Omental fat pad (tissue), 4 donors: ENCODE data around the genes BCAS1 and FAM209B.

DNA sequence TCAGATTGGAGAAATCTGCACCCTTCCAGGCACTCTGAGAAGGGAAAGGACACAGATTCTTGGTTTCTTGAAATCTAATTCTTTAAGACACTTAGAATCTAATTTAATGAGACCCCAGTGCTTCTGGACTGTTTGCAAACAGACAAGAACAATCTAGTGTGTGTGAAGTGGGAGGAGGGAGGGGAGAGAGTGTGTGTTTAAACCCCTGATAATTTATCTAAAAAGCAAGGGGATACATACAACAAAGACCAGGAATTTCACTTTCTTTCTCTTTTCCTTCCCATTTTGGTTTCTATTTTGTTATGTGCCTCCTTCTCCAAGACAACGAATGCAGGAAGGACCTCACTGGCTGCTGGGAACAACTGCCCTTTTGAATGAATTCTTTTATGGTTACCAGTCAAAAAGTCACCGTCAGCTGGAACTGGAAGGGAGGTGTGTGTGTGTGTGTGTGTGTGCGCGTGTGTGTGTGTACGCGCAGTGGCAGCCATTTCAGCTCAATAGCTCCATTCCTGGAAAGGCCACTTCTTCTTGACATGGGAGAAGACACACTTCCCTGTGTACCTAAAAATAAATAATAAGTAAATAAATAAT lies 129.3 kb downstream of the BCAS1 start:
- PRO-cap: no peak
- RAMPAGE, long total RNA, 4 experiments: no peak in any of the 4 experiments

DNA sequence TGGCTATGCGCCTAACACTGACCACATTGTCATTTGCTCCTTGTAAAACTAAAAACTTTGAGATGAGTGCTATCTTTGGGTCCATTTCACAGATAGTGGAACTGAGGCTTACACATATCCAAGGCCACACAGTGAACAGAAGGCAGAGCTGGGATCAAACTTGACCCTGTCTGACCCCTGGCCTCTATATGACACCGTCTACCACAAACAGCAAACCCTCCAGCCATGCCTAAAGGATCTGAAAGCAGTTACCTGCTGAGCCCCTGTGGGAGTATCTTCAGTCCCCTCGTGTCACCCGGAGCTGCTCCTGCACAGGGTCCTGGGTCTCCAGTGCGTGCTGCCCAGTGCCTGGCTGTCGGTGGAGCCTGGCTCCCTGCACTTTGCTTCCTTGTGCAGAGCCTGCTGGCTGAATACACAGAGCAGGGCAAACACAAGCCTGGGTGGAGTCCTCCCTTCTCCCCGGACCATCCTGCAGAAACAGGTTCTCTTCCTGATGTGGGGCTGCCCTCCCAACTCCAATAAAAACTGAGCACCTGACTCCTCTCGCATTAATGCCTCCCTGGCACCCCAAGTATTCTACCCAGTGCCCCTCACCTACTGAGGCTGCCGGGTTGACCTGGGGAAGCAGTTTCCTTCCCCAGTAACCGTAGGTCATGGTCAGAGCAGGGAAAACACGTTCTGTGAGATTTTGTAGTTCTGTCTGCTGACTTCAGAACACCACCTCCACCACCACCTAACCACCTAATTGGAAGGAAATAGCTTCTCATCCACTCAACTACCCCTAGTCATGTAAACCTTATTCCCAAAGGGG lies at the start of gene BCAS1:
Gene BCAS1 (minus strand): TSS at position 414 of the 811 bp plus-strand sequence.
- PRO-cap: no peak
- RAMPAGE, long total RNA, 4 experiments: no peak in any of the 4 experiments

DNA sequence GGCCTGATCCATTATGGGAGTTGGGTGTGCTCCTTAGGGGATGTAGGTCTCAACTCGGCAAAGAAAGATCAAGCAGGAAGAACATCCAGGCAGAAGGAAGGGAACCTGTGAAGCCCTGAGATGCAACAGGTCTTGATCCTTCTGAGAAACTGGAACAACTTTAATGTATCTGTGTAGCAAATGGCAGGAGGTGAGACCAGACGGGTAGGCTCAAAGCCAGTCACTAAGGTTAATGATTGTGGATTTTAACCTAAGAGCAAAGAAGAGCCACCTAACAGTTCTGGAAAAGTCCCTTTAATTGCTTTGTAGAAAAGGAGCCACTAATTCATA lies 326.4 kb downstream of the CBLN4 start:
- PRO-cap: no peak
- RAMPAGE, long total RNA, 4 experiments: no peak in any of the 4 experiments

DNA sequence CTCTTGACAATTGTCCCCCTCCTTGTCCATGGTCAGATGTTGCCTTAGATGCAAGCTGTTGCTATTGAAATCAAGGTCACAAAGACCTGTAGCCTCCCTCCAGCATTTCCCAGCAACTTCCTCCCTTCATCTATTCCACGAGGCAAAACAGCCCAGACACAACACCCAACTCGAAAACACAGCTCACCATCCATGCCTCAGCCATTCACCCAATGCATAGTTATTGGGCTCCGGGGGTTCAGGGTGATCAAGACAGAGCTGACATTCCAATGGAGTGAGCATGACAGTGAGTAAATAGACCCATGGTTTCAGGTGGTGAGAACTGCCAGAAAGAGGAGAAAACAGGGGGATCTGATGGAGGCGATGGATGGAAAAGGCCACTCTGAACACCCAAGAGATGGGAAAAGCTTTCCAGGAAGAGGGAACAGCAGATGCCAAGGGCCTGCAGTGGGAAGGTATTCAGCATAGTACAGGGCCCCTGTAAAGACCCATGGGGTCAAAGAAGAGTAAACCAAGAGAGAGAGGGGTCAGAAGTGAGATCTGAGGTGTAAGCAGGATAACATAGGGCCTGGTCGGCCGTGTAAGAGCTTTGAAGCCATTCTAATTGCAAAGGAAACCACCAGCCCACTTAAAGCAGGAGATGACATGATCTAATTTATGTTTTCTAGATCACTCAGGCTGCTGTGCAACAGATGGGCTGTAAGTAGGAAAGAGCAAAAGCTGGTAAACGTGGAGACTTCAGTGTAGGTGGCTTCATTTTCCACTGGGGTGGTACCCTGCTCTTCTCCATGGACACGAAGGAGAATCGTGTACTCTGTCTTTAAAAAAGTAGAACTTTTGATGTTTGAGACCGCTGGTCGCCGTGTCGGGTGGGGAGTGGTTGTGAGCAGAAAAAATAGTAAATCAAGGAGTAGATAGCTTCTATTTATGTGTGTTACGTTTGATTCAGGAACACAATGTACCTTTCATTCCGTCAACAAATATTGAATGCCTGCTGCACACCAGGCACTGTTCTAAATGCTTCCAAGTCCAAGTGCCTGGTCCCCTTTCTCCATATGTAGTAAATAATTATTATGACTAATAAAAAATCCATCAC lies 6.1 kb downstream of the CASS4 start:
- PRO-cap: no peak
- RAMPAGE, long total RNA, 4 experiments: no peak in any of the 4 experiments

GRCh38 chr20:56458451-56459094 lies 9.9 kb upstream of the RTF2 start:
- PRO-cap: no peak
- RAMPAGE, long total RNA, 4 experiments: no peak in any of the 4 experiments

DNA sequence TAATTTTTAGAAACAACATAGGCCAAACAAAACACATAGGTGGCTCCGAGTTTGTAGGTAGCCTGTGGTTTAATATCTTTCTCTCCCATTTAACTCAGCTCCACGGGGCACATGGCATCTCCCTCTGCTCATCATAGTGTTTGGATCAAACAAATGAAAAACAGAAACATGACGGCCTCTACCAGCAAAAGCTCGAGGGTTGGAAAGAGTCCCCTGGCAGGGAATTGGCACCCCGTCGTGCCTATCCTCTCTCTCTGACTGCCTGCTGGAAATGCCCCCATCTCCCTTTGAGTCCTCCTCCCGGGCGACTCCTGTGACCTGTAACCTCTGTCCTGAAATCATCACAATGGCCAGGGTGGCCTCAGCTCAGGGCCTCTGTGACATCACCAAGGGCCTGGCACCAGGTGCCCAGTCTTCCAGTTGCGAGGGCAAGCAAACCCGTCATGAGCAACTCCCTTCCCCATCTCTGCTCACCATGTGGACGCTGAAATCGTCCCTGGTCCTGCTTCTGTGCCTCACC lies at the start of gene FAM209B:
Gene FAM209B (plus strand): TSS at position 380 of the 520 bp plus-strand sequence.
- PRO-cap: no peak
- RAMPAGE, long total RNA, 4 experiments: no peak in any of the 4 experiments

- PRO-cap: no peak
- RAMPAGE, long total RNA, 4 experiments: no peak in any of the 4 experiments
Observed at GRCh38 chr20:56554686-56555355, 21.8 kb downstream of the FAM209B start.

DNA sequence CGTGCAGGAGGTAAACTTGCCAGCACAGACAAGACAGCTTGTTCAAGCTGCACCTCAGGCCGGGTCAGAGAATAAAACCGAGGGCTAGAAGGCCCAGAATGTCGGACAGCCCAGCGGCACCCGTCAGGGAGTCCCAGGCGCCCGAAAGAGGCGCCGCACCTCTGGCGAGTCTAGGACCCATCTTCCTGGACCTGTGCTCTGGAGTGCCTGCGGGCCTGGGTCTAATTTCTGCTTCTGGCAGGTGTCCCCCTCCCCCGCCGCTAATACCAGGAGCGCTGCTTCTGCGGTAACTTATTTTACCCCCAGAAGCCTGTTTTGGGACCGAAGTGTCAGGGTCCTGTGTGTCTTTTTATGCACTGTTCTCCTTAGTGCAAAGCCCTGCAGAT lies 1.7 kb upstream of the TFAP2C start:
- PRO-cap: no peak
- RAMPAGE, long total RNA, 4 experiments: no peak in any of the 4 experiments

GRCh38 chr20:56628207-56628741 lies 832 bp upstream of the TFAP2C start:
- PRO-cap: no peak
- RAMPAGE, long total RNA, 4 experiments: no peak in any of the 4 experiments

DNA sequence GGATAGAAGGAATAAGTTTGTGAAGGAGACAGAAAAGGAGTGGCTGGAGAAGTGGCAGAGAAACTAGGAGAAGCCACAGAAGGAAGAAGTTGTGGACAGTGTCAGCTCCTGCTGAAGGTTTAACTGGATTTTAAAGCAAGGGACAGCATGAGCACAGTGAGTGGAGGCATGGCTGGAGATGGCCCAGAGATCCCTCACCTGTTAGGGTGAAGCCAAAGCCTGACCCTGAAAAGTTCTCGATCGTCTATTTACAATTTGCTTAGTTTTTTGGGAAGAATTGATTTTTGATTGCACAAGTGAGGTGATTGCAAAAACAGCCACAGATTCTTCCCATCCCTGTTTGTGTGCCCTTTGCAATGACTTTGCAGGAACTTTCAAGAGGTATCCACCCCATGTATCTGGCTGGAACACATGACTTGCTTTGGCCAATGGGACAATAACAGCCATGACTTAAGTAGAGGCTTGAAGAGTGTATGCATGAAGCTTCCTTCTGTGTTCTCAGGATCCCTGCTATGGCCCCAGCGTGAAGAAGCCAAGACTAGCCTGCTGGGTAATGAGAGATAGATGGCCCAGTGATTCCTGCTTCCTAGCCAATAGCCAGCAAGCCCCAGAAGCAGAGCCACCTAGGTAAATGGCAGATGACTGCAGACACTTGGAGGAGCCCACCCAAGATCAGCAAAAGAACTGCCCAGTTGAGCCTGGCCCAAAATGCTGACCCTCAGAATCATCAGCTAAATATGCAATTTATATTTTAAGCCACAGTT lies 170.2 kb downstream of the TFAP2C start:
- PRO-cap: no peak
- RAMPAGE, long total RNA, 4 experiments: no peak in any of the 4 experiments

GRCh38 chr20:57043095-57043508 lies 223.3 kb downstream of the BMP7 start:
- PRO-cap: no peak
- RAMPAGE, long total RNA, 4 experiments: no peak in any of the 4 experiments

DNA sequence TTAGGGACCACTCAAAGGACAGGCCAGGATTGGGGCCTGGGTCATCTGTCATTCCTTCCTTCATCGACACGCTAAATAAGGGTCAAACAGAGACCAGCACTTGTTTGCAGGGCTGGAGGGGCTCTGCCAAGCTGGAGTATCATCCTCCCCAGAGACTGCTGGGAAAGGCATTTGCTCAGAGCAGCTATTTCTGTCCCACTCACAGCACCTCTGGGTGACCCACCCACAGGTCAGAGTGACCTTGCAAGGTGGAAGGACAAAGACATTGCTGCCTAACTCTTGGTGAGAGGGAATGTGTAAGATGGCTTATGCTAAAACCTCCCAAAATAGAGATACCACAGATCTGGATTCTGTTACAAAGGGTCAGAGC lies 109.0 kb downstream of the BMP7 start:
- PRO-cap: no peak
- RAMPAGE, long total RNA, 4 experiments: no peak in any of the 4 experiments

- PRO-cap: no peak
- RAMPAGE, long total RNA, 4 experiments: no peak in any of the 4 experiments
Observed at GRCh38 chr20:57163524-57164003, 102.9 kb downstream of the BMP7 start.

DNA sequence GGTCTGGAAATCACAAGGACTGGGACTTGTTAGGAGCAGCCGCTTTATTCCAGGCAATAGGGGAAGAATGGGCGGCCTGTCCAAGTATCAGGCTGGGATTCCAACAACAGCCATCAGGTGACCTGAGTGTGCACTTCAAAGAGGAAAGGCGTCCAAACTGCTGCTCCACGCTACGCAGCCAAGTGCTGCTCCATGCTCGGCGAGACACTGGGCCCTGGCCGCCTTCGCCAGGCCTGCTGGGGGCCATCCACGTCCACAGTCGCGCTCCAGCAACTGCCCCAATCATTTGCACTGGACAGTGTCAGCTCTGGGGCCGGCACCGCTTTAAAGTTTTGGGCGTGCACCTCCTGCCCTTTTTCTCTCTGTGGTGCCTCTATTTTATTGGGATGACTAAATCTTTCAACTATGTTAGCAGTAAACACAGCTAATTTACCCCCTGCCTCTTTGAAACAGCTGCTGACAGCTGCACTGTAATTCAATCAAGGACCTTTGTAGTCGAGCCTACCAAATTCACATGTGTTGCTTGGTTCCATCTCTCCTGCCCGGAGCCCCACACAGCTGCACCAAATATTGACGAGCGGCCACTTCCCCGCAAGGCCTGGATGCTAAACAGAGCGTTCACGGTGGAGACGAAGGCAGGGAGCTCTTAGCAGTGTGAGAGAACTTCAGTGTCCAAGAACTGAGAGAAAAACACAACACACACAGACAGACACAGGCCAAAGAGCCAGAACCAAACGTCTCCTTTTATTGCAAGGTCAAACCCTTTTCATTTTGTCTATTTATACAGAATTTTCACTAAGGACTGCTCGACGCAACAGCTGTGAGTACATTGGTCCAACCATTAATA lies 98.2 kb downstream of the BMP7 start:
- PRO-cap: no peak
- RAMPAGE, long total RNA, 4 experiments: no peak in any of the 4 experiments

GRCh38 chr20:57247499-57247880 lies 19.0 kb downstream of the BMP7 start:
- PRO-cap: no peak
- RAMPAGE, long total RNA, 4 experiments: no peak in any of the 4 experiments

- PRO-cap: no peak
- RAMPAGE, long total RNA, 4 experiments: no peak in any of the 4 experiments
Observed at GRCh38 chr20:57265855-57266551, 438 bp downstream of the BMP7 start.

GRCh38 chr20:57282674-57283338 lies 16.4 kb upstream of the BMP7 start:
- PRO-cap: no peak
- RAMPAGE, long total RNA, 4 experiments: no peak in any of the 4 experiments

- PRO-cap: no peak
- RAMPAGE, long total RNA, 4 experiments: no peak in any of the 4 experiments
Observed at GRCh38 chr20:57371446-57372120, 19.6 kb upstream of the RBM38 start.

DNA sequence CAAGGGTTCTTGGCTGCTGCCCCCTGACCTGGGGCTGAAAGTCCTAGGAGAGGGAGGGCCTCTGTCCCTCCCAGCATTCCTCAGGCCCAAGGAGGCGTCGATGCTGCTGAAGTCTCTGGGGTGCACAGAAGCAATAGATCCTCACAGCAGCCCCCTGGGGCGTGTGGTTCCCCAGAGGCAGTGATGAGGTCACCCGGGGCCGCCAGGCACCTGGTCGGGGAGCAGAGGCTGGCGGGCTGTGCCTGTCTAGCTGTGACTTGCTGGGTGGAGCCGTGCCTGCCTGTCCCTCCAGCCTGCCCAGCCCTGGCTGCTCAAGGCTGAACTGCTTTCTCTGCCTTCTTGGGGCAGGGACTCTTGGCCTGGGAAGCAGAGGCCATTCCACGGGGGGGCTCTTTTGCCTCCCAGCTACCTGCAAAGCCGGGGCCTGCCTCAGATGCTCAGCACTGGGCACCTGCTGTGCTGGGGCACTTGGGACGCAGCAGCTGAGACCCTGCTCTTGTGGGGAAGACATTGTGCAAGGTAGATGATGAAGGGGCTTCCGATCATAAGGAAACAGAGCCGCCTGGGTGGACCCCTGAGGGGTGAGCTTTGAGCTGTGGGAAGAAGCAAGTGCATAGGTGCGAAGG lies 10.0 kb downstream of the RBM38 start:
- PRO-cap: no peak
- RAMPAGE, long total RNA, 4 experiments: no peak in any of the 4 experiments

- PRO-cap: no peak
- RAMPAGE, long total RNA, 4 experiments: no peak in any of the 4 experiments
Observed at GRCh38 chr20:57410022-57410877, 19.1 kb downstream of the RBM38 start.